Measurements from ENCODE around the genes CENPU, HELT and CFAP97.

- PRO-cap: no peak
Observed at GRCh38 chr4:184355127-184355777, 119.1 kb downstream of the IRF2 start.

GRCh38 chr4:184380596-184381121 lies 93.7 kb downstream of the IRF2 start:
- PRO-cap: no peak

GRCh38 chr4:184417886-184418304 lies 56.5 kb downstream of the IRF2 start:
- PRO-cap: no peak

DNA sequence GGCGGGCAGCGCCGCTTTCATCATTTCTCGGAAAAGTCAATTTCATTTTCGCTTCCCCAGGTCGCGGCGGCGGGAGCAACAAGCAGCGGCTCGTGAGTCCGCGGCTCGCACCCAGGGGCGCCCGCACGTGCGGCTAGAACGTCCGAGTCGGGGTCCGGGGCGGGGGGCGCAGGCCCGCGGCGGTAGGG lies 302 bp upstream of the IRF2 start:
- PRO-cap: bidirectional peak, plus-strand start at position 59 of the sequence, minus-strand start outside the sequence

DNA sequence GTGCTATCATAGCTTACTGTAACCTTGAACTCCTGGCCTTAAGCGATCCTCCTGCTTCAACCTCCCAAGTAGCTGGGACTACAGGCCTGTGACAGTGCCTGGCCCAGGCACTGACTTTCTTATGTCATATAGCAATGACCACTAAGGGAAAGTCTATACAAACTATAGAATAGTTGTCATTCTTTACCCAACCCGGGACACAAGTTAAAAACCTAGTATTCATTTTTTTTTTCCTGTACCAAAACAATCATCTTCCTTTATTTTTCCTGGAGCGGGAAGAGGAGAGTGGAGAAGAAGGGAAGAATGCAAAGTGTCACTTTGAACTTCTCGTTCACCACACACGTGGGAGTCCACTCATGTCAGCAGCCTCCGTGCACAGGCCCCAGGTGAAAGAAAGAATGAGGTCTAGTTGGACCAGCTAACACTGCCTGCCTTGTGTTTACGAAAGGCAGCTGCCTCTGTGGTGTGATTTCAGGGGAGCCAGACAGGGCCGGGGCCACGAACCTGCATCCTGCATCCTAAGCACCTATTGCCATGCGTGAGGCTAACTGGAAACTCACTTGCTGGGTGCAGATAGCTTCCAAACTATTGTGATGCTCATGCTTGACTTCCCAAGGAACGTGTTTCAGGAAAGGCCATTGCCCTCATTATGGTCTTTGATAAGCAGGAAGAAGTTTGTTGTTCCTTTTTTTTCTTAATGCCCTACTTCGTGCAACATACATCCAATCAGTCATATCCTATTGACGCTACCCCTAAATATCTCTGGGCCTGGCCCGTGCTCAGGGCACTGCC lies 2.2 kb upstream of the IRF2 start:
- PRO-cap: no peak

- PRO-cap: no peak
Observed at GRCh38 chr4:184647896-184649066, 966 bp downstream of the CASP3 start.

DNA sequence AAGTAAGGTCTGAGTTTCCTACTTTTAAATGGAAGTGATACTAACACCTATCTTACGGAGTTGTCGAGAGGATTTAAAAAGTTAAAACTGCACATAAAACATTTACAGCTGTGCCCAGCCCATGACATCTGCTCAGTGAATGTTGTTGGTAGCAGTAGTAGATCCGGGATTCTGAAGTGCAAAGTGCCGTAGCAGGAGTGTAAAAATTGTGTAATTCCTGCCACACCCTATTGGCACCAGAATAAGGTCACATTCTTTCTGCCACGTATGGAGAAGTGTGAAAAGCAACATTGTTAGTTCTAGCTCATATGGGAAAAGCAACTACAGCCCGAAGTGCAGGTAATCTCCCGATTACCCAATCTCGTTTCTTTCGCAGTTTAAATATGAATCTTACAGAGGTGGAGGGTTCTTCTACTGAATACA lies 31.1 kb downstream of the PRIMPOL start:
- PRO-cap: no peak

DNA sequence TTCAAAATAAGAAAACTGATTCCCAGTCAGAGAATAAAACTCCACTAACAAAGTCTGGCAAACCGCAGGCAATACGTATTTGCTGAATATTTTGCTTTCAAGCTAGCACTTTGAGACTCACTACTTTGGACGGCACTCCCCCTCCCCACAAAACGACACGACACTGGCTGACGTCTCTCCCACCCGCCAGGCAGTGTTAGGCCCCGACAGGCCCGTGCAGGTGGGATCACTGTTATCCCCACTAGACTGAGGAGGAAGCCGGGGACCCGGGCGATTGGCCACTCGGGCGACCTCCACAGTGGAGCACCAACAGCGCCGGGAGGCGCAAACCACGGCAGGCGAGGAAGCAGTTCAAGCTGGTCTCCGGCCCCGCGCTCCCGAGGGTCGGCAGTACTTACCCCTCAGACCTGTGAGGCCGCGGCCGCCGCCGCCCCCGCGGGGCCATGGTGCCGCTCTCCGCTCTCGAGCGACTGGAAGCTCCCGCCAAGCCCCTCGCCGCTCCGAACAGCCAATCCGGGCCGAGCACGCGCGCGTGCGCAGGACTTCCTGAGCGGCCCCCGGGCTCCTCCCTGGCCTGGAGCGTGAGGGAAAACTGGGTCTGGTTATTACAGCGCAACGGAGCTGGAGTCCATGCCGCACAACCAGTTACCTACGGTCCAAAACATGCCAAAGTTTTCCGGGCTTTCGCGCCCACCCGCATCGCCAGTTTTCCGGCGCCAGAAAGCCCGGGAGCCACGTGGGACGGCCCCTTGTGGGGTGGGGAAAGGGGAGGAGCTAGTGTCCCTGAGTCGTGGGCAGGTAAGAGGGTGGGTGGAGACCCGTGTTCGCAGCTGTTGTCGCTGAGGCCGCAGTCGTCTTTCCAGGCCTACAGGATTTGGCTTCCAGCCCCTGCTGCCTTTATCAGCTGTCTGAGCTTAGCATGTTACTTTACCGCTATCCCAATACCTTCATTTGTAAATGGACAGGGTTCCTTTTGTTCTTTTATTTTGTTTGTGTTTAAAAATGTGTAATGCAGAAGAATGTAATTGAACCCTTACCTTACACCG lies at the start of gene CENPU:
TSS of gene CENPU (minus strand) at position 479 of the 1,046 bp plus-strand sequence.
- PRO-cap: bidirectional peak, plus-strand start at position 777 of the sequence, minus-strand start at position 513 of the sequence

- PRO-cap: no peak
Observed at GRCh38 chr4:184751624-184752109, 17.8 kb upstream of the CENPU start.

DNA sequence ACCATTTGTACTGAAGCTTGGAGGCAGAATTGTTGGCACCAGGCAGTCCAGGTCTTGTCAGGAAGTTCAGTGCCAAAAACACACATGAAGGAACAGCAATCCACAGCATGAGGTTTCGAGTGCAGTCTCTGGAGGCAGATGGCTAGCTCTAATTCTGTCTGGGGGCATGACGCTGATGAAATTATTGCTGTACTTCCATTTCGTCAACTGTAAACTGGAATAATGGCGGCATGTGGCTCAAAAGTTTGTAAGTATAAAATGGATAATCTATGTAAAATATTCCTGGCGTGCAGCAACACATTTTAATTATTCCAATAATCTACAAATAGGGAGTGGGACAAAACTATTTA lies 18.7 kb upstream of the CENPU start:
- PRO-cap: no peak

DNA sequence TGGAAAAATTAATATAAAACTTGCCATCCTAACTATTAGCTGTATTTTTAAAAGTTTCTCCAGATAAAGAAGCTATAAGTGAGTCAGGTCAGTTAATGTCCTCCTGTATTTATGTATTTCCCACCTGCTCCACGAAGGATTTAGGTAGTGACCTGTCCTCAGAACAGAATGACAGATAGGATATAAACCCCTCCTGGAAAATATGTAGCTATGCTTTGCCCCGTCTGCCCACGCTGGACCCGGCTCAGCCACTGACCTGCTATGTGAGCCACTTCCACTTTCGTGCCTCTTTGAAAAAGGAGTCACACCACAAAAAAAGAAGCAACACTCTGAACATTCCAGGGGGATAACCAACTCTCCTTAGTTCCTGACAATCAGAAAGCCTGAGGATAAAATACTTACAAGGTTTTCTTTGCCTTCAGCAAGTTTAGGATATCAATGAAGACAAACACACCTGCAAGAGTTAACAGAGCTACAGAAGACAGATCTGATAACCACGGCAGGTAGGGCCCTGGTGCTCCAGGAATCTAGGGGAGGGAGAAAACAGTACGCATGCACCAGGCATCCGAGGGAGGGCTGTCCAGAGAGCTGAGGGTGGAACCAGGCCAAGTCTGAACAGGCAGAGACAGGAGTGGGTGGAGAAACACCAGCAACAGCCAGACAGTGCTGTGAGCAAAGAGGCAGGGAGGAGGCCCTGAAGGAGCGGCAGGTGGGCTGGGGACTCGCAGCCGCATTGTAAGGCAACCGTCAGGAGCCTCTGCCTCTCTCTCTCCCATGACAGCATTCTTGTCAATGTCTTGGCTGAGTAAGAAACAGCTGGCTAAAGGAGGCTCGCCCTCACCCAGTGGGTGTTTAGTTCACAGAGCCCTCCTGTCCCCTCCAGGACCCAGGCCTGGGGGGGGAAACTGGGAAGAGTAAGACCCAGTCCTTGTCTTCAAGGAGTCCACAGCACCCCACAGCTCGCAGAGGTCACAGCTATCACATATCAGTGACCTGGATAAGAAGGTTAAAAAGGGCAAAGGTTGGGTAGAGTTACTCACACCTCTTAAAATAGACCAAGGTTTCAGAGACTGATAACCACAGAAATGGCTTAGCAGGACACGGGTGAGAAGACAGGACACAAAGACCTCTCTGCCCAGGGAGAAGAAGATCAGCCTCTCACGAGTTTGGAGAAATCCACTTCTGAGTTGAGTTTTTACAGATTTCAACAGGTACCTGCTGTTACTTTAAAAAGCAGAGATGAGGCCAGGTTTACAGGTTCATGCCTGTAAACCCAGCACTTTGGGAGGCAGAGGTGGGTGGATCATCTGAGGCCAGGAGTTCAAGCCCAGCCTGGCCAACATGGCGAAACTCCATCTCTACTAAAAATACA lies 10.7 kb downstream of the ACSL1 start:
- PRO-cap: unidirectional peak, plus-strand start at position 675 of the sequence

DNA sequence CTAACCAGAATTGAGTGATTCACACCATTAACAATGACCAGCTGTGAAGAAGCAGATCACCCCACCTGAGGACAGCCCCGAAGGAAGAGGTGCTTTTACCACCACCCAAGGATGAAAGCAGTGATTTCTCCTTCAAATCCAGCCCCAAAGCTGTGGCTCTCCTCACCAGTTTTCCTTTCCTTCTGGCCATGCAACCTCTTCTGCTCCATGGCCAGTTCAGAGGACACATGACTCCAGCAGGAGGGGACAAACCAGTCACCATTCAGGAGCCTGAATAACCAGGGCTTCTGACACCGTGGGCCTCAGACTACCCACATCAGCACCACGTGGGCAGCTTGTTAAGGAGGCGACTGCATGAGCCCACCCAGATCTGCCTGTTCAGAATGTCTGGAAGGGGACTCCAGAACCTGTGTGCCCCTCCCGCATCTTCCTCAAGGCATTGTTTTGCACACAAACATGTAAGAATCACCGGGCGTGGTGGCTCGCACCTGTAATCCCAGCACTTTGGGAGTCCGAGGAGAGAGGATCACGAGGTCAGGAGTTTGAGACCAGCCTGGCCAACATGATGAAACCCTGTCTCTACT lies 21.1 kb upstream of the ACSL1 start:
- PRO-cap: no peak

- PRO-cap: unidirectional peak, minus-strand start at chr4:184851229
Observed at GRCh38 chr4:184850696-184851796, 25.3 kb upstream of the ACSL1 start.

DNA sequence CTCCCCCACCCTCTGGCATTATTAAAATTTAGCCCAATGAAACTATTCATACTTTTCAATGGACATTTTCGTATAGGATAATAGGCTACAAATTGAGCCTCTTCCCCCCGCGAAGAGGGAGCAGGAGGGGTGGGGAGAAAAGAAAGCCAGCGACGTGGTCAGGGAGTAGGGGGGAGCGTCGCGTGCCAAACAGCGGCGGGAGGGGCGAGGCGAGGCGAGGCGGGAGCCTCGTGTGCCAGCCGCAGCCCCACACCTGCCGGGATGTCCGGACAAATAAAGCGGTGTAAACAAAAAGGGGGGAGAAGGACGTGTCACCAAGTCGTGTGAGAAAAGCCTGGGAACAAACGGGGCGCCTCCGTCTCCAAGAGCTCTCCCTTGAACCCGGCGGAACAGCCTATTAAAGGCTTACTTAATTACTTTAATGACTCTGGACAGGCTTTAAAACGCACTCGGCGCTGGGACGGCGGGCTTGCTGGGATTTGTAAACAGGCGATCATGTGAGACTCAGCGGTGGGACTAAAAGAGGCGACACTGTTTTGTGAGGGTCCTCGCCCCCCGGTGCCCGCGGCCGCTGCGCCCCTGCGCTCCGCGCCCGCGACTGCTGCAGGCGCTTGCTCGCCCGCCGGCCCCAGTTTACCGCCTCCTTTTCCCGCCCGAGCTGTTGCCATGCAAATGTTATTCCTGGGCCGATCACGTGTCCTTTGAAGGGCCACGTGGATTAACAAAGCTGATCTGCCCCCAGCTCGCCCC lies at the start of gene HELT:
TSS of gene HELT (plus strand) at position 572 of the 750 bp plus-strand sequence.
- PRO-cap: no peak

- PRO-cap: unidirectional peak, minus-strand start at chr4:185116033
Observed at GRCh38 chr4:185115875-185116308, 27.2 kb upstream of the SLC25A4 start.

DNA sequence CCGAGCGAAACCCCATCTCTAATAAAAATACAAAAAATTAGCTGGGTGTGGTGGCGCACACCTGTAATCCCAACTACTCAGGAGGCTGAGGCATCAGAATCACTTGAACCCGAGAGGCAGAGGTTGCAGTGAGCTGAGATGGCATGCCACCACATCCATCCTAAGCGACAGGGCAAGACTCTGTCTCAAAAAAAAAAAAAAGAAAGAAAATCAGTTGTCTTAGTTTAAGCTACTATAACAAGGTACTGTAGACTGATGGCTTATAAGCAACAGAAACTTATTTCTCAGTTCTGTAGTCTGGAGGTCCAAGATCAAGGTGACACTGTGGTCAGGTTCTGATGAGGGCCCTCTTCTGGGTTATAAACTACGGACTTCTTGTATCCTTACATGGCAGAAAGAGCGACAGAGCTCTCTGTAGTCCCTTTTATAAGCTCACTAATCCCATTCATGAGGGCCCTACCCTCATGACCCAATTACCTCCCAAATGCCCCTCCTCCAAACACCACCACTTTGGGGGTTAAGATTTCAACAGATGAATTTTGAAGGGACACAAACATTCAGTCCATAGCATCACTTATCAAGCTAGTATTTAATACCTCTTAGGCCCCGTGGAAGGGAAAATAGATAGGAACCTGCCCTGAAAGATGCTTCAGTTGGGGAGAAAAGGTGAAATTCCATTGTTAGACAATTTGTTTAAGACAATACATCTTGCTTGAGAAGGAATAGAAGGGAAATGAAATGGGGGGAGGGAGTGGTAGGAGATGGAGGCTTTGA lies 4.9 kb downstream of the SLC25A4 start:
- PRO-cap: no peak

GRCh38 chr4:185203456-185204449 lies at the start of gene CFAP97:
CFAP97 (minus strand) TSS chr4:185204000.
- PRO-cap: bidirectional peak, plus-strand start at chr4:185204012, minus-strand start at chr4:185203988; bidirectional peak, plus-strand start at chr4:185204097, minus-strand start at chr4:185204144; bidirectional peak, plus-strand start at chr4:185204167, minus-strand start at chr4:185204171

DNA sequence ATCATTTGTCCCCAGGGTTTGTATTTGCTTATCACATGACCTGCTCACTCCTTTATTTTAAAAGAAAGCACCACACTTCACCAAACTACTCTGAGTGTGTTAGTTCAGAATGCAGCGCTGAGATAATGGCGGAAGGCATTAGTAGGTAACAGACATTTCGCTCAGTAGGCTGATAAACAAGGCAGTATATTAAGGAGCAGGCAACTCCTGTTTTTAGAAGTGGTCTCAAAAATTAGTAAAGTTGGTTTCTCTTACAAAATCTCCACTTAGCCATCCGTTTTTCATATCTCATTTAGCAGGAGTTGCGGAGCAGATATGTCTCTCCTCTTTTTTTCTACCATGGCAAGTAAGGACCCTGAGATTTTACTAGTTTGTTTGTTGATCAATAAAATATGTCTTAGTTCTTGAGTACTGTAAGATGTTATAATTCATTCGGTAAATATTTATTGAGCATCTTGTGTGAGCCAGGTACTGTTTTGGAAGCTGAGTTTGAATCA lies 1.8 kb downstream of the SNX25 start:
- PRO-cap: no peak

DNA sequence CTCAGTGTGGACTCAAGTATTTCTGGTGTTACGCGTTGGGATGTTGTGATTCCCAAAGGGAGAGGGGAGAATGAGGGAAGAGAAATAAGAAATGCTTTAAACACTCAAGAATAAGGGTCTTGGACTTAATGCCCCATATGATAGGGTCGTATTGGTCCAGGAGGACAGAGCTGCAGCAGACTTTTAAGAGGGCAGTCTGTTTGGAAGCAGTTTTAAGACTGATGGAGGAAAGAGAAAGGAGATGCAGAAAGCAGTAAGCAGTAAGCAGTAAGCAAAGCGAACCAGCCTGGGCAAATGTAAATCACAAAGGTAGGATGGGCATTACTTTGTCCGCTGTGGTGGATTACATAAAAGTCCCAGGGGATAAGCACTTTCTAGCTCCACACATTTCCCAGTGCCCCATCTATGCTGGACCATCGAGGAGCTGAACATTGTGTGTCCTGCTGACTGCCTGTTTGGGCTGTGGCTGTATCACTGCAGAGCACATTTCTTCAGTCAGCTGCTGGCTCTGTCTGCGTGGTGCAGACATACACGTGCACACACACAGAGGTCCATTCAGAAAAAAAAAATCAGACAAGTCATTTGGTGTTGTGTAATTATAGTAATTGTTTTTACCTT lies 867 bp upstream of the PDLIM3 start:
- PRO-cap: no peak

GRCh38 chr4:185638322-185639017 lies 103.2 kb upstream of the PDLIM3 start:
- PRO-cap: no peak

All from ureter (tissue), 1 donor.